Cytotoxic T cell (primary cell): ENCODE measurements around the gene ZNF140.

- PRO-cap, 2 experiments: no peak in any of the 2 experiments
These were observed 7.6 kb upstream of the CHFR start for GRCh38 chr12:132894997-132895399.

DNA sequence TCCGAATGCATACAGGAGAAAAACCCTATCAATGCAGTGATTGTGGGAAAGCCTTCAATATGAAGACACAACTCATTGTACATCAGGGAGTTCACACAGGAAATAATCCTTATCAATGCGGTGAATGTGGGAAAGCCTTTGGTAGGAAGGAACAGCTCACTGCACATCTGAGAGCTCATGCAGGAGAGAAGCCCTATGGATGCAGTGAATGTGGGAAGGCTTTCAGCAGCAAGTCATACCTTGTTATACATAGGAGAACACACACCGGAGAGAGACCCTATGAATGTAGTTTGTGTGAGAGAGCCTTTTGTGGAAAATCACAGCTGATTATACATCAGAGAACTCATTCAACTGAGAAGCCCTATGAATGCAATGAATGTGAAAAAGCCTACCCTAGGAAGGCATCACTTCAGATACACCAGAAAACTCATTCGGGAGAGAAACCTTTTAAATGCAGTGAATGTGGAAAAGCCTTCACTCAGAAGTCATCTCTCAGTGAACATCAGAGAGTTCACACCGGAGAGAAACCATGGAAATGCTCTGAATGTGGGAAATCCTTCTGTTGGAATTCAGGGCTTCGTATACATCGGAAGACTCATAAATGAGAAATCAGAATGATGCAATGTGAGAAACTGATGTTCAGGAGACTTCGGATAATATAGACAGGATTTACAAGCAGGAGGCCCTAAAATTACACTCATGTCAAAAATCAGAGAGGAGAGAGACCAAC, 24.9 kb downstream of the ZNF26 start:
- PRO-cap, 2 experiments: no peak in any of the 2 experiments

DNA sequence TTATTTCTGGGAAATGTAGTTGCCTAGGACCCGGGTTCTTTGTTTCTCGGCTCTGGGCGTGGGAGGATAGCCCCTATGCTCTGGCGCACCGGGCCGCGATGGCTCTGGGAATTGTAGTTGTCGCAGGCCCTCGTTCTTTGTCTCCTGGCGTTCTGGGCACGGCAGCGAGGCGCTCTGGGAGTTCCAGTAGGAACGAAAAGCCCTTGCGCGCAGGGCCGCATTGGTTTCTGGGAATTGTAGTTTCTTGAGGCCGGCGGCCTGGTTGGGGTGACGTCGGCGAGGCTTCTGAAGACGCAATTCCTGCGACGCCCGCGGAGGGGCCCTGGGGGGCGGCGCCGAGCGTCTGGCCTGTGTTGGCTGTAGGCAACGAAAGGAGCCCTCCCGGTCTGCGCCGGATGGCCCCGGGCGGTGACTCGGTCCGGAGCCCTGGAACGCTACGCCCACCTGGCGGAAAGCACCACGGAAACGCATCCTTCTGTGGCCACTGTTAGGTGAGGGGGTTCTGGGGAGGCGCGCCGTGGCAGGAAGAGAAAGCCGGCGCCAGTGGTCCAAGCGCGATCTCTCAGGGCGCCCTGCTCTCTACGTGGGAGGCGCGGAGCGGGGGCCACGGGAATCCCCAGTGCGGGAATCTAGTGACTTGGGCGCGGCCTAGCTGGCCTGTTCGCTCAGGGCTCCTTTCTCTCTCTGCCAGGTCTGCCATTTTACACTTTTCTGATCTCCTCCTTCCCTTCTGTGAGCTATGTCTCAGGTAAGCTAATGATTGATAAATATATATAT, at the start of gene ZNF140:
TSS of gene ZNF140 (plus strand) at position 342 of the 777 bp plus-strand sequence.
- PRO-cap, 2 experiments: peak in 2 of 2 experiments; most common plus-strand start position 335 of the sequence (in 2); most common minus-strand start position 583 of the sequence (in 2)

- PRO-cap, 2 experiments: no peak in any of the 2 experiments
These were observed 2.3 kb downstream of the ZNF140 start for GRCh38 chr12:133082876-133083563.